Body of pancreas (tissue), 2 donors: ENCODE measurements around a stretch of chr5.

GRCh38 chr5:181190738-181191047 is 14.3 kb downstream of the TRIM7 start:
- PRO-cap: no peak
- RAMPAGE, long total RNA, 2 experiments: no peak in any of the 2 experiments

GRCh38 chr5:181203037-181203793 is 1.8 kb downstream of the TRIM7 start:
- PRO-cap: no peak
- RAMPAGE, long total RNA, 2 experiments: no peak in any of the 2 experiments

DNA sequence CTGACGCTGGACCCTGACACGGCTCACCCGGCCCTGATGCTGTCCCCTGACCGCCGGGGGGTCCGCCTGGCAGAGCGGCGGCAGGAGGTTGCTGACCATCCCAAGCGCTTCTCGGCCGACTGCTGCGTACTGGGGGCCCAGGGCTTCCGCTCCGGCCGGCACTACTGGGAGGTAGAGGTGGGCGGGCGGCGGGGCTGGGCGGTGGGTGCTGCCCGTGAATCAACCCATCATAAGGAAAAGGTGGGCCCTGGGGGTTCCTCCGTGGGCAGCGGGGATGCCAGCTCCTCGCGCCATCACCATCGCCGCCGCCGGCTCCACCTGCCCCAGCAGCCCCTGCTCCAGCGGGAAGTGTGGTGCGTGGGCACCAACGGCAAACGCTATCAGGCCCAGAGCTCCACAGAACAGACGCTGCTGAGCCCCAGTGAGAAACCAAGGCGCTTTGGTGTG is 9.5 kb downstream of the RACK1 start:
- PRO-cap: no peak
- RAMPAGE, long total RNA, 2 experiments: no peak in any of the 2 experiments

GRCh38 chr5:181244323-181244734 is 623 bp upstream of the RACK1 start:
- PRO-cap: bidirectional peak, plus-strand start at chr5:181244430, minus-strand start at chr5:181244185
- RAMPAGE, long total RNA, 2 experiments: no peak in any of the 2 experiments